ENCODE measurements around a stretch of chr1.

DNA sequence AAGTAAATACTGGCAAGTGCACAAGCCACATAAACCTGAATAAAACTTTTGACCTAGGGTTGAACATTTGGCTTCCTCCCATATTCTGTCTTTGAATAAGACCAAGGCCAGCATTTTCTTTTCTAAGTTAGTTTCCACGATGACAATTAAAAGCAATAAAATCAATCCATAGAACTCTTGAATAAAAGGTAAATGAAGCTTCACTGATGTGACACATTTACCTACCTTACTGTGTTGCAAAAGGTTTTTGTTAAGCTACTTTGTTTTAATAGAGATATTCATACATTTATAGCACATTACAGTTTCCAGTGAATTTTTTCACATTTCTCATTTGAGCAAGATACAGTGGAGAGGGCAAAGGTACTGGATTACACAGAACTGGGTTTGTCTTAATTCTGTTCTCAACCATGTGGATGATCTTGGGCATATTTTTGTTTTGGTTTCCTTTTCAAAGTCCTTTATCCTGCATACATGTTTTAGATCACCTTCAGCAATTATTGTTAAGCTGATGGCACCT is 48.8 kb downstream of the DHX9 start:
- PRO-cap: no peak

- PRO-cap: no peak
Measured at GRCh38 chr1:182953371-182953788, 414 bp upstream of the SHCBP1L start.

DNA sequence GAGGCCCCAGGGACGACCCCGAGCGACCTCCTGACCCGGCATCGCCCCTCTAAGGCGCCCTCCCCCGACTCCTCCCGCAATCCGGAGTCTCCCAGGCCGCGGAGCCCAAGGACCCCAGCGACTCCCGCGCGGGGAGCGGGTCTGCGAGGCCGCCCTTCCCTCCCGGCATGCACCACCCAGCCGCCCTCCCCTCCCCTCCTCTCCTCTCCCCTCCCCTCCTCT is 405 bp upstream of the LAMC1 start:
- PRO-cap: bidirectional peak, plus-strand start outside the sequence, minus-strand start at position 169 of the sequence

- PRO-cap: no peak
Measured at GRCh38 chr1:183024185-183024405, 875 bp downstream of the LAMC1 start.

- PRO-cap: no peak
Measured at GRCh38 chr1:183057248-183057580, 34.0 kb downstream of the LAMC1 start.

- PRO-cap: no peak
Measured at GRCh38 chr1:183121552-183122375, 64.3 kb upstream of the LAMC2 start.

DNA sequence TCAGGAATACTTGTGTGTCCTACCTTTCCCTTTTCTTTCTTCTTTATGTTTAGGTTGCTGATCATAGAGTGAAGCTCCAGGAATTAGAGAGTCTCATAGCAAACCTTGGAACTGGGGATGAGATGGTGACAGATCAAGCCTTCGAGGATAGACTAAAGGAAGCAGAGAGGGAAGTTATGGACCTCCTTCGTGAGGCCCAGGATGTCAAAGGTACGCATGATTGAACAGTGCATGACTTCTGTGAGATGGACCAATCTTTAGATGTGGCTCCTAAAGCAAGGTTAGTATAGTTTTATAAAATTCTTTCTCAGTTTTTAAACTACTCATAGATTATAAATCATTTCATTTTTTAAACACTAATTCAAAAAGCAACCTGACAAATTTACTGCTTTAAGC is 57.5 kb upstream of the LAMC2 start:
- PRO-cap: no peak

- PRO-cap: no peak
Measured at GRCh38 chr1:183234208-183235049, 48.4 kb downstream of the LAMC2 start.

GRCh38 chr1:183327547-183328069 is 90.6 kb downstream of the NMNAT2 start:
- PRO-cap: no peak

- PRO-cap: no peak
Measured at GRCh38 chr1:183566724-183567494, 23.4 kb downstream of the NCF2 start.

DNA sequence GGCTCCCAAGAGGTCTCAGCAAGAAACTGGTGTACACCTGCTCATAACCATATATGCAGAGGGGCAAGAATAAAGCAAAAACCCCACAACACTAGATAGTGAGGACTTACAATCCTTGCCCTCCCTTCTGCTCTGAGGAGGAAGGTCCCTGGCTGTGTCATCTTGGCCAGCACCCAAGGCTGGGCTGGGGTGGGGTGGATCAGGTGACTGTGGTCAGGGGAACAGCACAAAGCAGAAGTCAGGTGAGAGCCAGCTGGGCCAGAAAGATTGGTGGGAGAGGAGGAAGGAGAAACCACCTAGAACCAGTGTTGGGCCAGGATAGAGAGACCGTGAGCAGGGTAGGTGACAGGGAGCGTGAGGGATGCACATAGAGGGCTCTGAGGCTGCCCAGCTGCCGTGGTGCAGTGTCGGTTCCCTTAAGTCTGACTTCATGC is 22.7 kb downstream of the NCF2 start:
- PRO-cap: no peak

- PRO-cap: no peak
Measured at GRCh38 chr1:183609154-183609660, 18.9 kb upstream of the NCF2 start.

DNA sequence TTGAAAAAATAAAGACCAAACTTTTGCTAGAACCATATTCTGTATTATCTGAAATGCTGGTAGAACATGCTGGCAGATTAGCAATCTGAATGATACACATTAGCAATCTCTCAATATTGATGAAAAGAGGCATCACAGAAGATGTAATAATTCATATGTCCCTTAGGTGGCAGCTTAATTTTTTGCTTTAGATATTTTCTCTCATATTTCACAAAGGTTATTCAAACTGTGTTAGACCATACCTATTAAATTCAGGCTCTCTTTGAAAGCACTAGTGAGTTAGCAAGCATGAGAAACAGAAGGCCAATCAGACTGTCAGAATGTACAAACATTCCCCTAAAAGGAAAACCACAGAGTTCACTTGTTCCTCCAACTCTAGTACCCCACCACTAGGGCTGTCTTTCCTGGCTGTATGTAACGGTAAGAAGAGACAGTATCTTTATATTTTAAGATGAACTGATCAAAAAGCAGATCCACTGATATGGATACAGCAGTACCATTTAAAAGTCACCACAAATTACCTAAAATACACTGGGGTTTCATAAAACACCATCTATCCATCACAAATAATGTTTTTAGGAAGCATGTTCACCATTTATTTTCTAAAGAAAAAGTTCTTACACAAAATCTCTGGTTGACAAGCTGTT is 1.9 kb downstream of the ARPC5 start:
- PRO-cap: unidirectional peak, plus-strand start at position 398 of the sequence

GRCh38 chr1:183847388-183848111 is 42.6 kb downstream of the RGL1 start:
- PRO-cap: no peak

- PRO-cap: no peak
Measured at GRCh38 chr1:183867029-183867531, 62.2 kb downstream of the RGL1 start.

DNA sequence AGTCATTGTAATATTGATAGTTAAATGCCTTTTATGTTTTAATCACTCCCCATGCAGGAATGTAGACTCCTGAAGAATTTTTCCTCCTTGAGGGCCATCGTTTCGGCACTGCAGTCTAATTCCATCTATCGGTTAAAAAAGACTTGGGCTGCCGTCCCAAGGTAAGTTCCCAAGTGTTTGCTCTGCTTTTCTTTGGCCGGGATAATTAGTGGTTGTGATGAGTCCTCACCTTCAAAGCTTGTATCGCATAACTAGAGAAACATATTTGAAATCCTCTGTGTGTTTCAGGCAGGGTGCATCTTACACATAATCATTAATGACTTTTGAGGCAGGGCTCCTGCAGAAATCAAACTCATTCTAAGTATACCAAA is 83.5 kb downstream of the RGL1 start:
- PRO-cap: no peak

DNA sequence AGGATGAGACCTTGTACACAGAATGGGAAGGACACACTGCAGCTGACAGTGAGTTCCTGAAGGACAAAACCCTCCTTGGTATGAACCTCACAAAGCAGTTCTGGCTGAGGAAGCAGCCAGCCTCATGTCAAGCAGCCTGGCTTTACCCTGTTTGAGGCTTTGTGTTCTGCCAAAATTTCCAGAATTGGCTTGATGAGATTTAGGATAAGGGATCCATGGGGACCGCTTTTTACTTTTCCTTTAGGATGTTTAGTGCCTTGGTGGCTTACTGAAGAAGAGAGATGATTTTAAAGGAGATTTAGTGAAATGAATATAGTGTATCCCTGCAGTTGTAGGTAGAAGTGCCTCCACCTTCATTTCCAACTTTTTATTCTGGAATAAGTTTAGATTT is 93.8 kb downstream of the RGL1 start:
- PRO-cap: no peak

DNA sequence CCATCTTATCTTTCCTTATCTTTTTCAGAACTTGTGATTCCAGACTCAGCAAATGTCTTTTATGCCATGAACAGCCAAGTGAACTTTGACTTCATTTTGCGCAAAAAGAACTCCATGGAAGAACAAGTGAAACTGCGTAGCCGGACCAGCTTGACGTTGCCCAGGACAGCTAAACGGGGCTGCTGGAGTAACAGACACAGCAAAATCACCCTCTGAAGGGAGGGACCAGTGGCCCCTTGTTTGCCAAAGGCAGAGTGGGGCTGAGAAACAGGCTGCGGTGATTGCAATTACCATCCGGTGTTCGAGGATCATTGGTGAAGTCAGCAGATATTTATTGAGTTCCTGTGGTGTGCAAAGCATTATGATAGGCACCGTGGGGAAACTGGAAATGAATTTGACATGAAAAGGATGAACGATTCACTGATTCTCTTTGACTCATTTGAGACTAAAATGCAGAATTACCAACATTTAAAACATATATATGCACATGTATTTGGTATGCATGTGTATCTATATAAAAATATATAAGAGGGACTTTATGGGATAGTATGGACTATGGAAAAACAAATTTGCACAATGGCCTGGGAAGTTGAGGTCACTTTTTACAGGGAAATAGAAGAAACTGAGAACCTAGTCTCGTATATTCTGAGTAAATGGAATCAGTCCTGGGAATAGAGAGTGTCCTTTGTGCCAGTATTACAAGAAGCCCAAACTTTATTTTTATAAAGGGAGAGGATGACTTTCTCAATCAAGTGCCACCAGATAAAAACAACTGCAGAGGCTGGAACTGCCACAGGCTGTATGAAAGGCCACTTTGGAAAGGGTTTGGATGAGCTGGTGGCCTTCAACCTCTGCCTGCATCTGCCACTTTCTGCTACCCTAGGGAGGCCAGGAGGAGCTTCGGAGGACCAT is 111.2 kb downstream of the COLGALT2 start:
- PRO-cap: no peak

GRCh38 chr1:184052342-184052599 is 741 bp downstream of the TSEN15 start:
- PRO-cap: no peak

GRCh38 chr1:184385759-184386192 is 1.1 kb upstream of the C1orf21 start:
- PRO-cap: no peak

Measured in Metastatic Lung Carcinoma in the Adrenal Gland (tissue), 1 donor.